Jurkat, Clone E6-1 (cell line): ENCODE measurements around the gene TPH2.

- RRBS, result no CpG with 5 or more reads among the region's 2 CpGs
Observed at GRCh38 chr12:71646761-71646997, 17.0 kb downstream of the ZFC3H1 start.

DNA sequence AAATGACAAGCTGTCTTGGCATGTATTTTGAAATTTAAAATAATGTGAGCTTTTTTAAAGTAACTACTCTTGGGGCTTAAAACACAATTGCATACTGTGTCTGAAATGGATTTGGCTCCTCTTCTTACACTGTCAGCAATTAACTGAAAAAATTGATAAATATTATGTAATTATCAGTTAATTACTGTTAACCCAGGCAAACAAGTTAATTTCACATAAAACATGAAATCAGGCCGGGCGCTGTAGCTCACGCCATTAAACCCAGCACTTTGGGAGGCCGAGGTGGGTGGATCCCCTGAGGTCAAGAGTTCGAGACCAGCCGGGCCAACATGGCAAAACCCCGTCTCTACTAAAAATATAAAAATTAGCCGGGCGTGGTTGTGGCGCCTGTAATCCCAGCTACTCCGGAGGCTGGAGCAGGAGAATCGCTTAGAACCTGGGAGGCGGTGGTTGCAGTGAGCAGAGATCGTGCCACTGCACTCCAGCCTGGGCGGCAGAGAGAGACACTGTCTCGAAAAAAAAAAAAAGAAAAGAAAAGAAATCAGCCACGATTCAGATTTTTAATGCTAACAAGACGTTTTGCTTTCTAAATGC, 563 bp upstream of the TMEM19 start:
- RRBS, result no CpG with 5 or more reads among the region's 18 CpGs

GRCh38 chr12:71699260-71699628, 13.4 kb downstream of the TMEM19 start:
- RRBS, result no CpG with 5 or more reads among the region's 7 CpGs

DNA sequence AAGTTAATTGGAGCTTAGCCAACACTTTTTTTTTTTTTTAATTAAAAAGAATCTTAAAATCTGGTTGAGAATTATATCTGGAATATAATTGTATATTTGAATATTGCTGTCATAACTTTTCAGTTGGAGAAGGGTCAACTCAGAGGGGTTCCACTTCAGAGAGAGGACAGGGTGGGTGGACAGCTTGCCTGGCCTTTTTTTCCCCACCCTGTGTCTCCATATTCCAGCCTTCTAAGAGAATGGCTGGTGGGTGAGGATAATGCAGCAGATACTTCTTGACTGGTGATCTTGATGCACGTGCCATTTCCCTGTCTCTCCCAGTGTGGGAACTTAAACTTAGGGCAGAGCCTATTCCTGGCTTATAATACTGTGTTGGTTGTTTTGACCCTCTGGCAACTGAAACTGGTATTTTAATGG, 15.3 kb downstream of the RAB21 start:
- RRBS, result no CpG with 5 or more reads among the region's 1 CpG

GRCh38 chr12:71770830-71771369, 16.2 kb downstream of the RAB21 start:
- RRBS, result no CpG with 5 or more reads among the region's 4 CpGs

- RRBS, result no CpG with 5 or more reads among the region's 1 CpG
Observed at GRCh38 chr12:71782392-71782735, 27.7 kb downstream of the RAB21 start.

- RRBS, result no CpG with 5 or more reads among the region's 4 CpGs
Observed at GRCh38 chr12:71787723-71788634, 33.3 kb downstream of the RAB21 start.

GRCh38 chr12:71895542-71896874, 42.6 kb upstream of the TPH2 start:
- RRBS, result no CpG with 5 or more reads among the region's 6 CpGs

DNA sequence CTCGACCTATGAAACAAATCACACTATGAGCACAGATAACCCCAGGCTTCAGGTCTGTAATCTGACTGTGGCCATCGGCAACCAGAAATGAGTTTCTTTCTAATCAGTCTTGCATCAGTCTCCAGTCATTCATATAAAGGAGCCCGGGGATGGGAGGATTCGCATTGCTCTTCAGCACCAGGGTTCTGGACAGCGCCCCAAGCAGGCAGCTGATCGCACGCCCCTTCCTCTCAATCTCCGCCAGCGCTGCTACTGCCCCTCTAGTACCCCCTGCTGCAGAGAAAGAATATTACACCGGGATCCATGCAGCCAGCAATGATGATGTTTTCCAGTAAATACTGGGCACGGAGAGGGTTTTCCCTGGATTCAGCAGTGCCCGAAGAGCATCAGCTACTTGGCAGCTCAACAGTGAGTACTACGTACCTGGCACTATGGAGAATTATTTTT, at the start of gene TPH2:
TPH2 (plus strand) TSS at position 162 of the 447 bp plus-strand sequence.
- RRBS, result no CpG with 5 or more reads among the region's 13 CpGs

- RRBS, result no CpG with 5 or more reads among the region's 1 CpG
Observed at GRCh38 chr12:72277489-72277788, 5.3 kb downstream of the TRHDE start.

GRCh38 chr12:73341560-73341812, 1069.3 kb downstream of the TRHDE start:
- RRBS, result no CpG with 5 or more reads among the region's 3 CpGs

DNA sequence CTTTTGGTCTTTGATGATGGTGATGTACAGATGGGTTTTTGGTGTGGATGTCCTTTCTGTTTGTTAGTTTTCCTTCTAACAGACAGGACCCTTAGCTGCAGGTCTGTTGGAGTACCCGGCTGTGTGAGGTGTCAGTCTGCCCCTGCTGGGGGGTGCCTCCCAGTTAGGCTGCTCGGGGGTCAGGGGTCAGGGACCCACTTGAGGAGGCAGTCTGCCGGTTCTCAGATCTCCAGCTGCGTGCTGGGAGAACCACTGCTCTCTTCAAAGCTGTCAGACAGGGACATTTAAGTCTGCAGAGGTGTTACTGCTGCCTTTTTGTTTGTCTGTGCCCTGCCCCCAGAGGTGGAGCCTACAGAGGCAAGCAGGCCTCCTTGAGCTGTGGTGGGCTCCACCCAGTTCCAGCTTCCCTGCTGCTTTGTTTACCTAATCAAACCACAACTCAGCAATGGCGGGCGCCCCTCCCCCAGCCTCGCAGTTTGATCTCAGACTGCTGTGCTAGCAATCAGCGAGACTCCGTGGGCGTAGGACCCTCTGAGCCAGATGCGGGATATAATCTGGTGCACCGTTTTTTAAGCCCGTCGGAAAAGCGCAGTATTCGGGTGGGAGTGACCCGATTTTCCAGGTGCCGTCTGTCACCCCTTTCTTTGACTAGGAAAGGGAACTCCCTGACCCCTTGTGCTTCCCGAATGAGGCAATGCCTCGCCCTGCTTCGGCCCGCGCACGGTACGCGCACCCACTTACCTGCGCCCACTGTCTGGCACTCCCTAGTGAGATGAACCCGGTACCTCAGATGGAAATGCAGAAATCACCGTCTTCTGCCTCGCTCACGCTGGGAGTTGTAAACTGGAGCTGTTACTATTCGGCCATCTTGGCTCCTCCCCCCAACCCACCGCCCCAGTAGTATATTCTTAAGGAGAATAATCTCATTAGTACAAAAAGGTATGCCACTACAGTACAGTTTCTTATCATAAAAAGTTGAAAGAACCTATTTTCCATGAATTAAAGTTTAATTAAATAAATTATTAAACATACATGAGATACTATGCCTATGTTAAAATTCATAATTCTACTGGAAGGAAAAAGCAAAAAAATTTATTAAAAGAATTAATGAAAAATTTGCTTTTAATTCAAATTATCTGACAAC, 28.6 kb upstream of the ATXN7L3B start:
- RRBS, result no CpG with 5 or more reads among the region's 33 CpGs

DNA sequence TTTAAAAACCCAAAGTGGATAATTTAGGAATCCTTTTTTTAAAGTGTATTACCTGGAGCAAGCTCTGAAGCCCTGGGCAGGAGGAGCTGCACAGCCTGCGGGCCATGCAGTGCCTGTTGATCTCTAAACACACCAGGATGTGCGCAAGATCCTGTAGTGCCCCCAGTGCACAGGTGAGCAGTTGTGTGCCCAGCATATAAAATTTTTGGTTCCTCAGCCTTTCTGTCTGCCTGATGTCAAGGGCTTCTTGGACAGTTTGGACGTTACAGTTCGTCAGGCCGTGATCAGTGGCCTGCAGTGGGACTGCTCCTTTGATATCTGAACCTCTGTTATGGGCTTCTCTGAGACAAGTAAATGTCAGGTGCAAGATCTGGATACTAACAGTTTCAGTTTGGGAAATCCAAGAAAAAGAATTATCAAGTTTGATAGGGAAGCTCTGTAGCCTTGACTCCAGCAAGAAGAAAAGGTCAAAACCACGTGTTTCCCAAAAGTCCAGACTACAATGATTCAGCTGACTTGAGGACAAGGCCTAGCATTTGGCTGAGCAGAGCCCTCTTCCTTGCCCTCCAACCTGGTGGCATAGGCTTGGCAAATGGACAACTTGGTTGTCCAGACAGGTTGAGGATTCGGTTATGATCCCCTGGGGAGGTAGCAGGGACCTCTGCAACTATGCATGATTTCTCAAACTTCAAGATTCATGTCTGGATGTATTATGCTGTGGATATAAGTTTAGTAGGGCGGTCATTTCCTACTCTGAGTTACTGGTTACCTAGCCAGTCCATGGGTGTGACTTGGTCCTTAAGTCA, 1.1 kb downstream of the ATXN7L3B start:
- RRBS, result no CpG with 5 or more reads among the region's 8 CpGs

GRCh38 chr12:74963749-74964220, 245.9 kb downstream of the KCNC2 start:
- RRBS, result no CpG with 5 or more reads among the region's 2 CpGs

DNA sequence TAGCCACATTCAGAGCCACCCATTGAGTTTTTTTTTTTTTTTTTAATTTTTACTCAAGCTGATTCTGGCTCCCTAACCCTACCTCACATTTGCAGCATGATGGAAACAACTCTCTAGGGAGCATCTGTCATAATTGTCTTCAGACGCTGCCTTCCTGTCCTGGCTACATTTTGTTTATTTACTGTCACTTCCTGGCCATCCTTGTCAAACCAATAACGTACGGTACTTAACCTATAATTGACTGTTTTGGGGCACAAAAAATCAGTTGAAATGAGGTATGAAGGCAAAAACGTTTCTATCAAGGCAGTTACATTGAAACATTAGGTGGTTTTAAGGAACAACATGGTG, 2.1 kb downstream of the GLIPR1 start:
- RRBS, result no CpG with 5 or more reads among the region's 4 CpGs

DNA sequence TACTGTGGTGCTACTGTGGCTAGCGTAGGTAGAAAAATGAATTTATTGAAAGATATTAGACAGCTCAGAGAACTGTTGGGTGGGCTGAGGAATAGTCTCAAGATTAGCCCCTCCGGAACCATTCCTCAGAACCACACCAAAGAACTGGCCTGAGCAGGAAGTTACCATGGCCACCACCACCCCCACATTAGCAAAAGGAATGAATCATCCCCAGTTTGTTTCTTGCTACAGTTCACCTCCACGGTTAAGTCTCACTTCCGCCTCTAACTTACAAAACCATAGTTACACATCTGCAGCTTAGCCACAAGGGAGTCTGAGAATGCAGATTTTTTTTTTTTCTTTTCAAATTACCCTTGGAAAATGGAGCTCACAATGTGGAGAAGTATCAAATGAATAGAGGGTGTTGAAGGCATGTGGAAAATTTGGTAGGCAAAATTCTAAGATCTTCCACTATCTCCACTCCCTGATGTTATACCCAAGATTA, 129.6 kb upstream of the KRR1 start:
- RRBS, result no CpG with 5 or more reads among the region's 4 CpGs

DNA sequence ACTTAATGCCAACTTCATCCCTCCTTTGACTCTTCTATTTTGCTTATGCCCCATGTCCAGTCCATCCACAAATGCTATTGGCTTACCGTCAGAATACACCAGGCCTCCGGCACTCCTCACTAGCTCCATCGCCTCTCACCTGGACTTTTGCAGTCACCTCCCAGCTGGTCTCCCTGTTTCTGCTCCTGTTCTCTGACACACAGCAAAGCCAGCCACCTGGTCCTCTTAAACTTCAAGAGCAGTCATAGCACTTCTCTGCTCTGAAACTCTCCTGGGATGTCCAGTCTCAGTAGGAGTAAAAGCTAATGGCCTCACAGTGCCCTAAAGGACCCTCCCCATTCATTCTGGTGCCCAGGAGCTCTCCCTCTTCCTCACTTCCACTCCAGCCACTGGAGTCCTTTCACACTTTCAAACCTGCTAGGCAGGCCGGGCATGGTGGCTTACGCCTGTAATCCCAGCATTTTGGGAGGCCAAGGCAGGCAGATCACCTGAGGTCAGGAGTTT, 100.8 kb downstream of the NAP1L1 start:
- RRBS, result no CpG with 5 or more reads among the region's 5 CpGs

DNA sequence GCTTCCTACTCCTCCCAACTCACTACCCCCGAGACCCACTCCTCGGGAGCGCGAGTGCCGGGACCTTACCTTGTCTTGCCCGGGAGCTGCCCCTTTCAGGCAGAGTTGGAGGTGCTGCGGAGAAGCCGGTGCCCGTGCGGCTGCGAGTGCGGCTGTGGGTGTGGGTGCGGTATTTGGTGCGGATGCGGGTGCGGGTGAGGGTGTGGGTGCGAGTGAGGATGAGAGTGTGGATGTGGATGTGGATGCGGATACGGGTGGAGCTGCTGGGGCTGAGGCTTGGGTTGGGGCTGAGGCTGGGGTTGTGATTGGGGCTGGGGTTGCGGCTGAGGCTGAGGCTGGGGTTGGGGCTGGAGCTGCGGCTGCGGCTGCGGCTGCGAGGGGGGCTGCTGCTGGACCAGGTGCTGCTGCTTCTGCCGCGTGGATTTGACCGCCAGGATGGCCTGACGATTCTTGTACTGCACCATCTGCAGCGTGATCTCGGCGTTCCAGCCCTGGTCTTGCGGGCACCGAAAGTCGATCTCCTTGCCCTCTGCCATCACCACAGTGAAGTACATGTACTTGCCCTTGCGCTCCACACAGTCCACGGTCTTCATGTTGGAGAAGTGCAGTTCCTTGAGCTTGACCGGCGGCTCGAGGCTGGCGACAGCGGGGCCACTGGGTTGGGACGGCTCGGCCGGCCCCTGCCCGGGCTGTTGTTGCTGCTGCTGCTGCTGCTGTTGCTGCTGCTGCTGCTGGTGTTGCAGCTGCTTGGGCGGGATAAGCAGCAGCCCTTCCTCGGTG, 53.9 kb downstream of the NAP1L1 start:
- RRBS, result 42% methylated on average over 10 of the region's 47 CpGs

DNA sequence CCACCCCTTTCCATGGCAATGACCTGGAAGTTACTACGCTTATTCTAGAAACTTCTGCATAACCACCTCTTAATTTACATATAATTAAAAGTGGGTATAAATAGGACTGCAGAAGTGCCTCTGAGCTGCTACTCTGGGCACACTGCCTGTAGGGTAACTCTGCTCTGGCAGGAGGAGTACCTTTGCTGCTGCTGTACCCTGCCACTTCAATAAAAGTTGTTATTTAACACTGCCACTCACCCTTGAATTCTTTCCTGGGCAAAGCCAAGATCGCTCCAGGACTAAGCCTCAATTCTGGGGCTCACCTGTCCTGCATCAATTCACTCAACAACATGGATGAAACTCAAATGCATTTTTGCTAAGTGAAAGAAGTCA, 8.1 kb upstream of the NAP1L1 start:
- RRBS, result no CpG with 5 or more reads among the region's 2 CpGs